SJCRH30 (cell line): ENCODE results near the genes KCNMB4 and TPH2.

GRCh38 chr12:69470937-69471437 lies 799 bp downstream of the FRS2 start:
- RAMPAGE, long total RNA, result no peak

GRCh38 chr12:69534237-69534845 lies 50.9 kb upstream of the CCT2 start:
- RAMPAGE, long total RNA, result no peak

DNA sequence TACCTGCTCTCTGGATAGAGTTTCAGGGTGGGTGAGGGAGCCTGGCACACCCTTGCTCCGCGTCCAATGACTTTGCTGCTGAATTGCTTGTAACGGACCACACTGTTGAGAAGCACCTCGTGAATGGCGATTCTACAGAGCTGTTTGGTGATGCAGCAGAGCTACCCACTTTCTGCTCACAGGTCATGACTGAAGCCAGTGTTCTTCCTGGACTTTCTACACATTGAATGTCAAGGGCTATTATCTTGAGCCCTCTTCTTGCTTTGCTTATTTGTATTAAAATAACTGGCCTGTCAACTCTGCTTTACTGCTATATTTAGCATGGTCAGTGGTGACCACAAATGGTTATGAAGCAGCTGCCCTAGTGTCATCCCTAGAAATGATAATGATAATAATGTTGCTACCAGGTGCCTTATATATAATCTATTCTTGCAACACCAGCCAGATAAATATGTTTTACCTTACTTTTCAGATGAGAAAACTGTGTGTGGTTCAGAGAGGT lies 2.6 kb upstream of the LRRC10 start:
- RAMPAGE, long total RNA, result no peak

GRCh38 chr12:70242300-70243143 lies 711 bp upstream of the CNOT2 start:
- RAMPAGE, long total RNA, result no peak

DNA sequence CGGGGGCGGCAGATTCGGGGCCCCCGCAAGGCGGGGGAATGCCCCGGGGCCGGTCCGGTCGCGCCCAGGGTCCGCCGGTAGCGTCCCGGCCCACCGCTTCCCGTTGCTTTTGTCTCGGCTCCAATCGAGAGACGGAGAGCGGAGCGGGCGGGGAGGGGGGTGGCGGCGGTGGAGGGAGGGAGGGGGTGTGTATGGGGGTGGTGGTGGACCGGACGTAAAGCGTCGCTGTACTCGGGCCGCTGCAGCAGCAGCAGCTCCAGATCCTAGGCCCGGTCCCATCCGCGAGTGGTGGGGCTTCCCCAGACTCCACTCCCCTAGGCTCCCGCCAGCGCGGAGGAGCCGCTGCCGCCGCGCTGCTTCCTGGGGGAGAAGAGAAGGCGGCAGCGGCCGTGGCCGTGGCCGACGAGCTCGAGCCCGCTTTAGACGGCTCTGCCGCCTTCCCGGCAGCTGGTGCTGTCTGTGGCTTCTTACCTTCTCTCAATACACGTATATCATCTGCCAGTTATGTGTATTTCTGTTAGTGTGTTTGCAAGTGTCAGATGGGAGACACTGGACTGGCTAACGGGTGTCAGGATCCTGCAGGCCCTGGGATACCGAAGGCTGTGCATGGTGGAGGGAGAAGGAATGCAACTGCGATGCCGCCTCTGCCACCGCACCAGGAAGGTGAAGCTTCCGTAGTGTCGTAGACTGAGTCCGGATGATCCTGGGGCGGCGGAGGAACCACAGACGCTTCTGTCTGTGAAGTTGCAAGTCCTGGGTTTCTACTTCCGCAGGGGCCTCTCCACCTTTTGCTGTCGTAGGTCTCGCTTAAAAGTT lies 502 bp downstream of the CNOT2 start:
- RAMPAGE, long total RNA, result no peak

- RAMPAGE, long total RNA, result no peak
Observed at GRCh38 chr12:70305233-70305763, 60.8 kb upstream of the KCNMB4 start.

GRCh38 chr12:70366055-70367051 lies at the start of gene KCNMB4:
Gene KCNMB4, plus strand, starts transcription at chr12:70366290.
- RAMPAGE, long total RNA, result no peak

DNA sequence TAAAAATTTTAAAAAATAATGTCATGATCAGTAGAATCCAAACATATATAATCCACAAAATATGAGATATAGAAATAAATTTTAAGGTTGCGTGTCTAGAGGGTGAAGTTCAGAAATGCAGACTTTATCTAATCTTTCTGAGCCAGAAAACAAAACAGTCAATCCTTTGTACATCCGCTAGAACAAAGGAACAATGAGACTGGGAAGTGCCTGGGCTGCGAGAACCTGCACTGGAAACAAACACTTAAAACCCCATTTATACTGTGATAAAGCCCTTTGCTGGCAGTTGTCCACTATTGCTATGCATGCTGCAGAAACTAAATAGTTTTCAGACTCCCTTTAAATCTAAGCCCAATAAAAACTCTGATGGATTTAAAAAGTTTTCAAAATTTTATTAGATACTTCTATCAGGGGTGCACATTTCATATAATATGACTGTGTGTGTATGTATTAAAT lies 38.4 kb downstream of the PTPRB start:
- RAMPAGE, long total RNA, result no peak

DNA sequence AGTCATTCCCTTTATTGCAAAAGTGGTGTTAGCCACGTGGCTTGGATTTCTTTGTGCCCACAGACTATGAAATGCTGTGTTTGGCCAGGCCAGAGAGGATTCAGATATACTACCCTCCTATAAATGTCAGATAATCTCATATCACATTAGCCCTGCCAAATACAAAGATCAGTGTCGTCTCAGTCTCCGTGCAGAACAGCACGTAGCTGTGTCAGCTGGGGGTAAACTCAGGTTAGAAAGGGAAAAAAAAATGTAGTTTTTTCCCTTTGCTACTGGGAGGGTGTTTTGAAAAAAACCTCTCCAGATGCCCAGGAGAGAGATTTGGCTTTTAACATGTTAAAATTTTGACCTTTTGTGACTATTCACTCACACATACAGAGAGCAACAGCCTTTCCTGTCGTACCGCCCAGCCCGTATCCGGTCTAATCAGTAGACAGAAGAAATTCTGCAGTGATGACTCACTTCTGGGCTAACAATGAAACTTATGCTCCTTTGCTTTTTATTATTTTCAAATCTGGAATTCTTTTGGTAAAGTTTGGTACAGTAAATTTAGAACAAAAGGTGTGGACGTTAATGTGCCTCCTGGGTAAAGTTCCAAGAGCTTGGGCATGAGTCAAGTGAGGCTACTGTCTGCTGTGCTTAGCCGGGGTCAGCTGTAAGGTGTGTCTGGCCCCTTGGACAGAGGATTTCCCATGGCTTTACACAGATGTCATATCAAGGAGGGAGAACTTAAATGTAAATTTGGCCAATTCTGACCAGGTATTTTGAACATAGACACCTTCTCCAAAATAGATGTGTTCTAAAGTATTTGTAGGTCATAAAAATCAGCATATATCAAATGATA lies 8.6 kb upstream of the PTPRB start:
- RAMPAGE, long total RNA, result no peak

DNA sequence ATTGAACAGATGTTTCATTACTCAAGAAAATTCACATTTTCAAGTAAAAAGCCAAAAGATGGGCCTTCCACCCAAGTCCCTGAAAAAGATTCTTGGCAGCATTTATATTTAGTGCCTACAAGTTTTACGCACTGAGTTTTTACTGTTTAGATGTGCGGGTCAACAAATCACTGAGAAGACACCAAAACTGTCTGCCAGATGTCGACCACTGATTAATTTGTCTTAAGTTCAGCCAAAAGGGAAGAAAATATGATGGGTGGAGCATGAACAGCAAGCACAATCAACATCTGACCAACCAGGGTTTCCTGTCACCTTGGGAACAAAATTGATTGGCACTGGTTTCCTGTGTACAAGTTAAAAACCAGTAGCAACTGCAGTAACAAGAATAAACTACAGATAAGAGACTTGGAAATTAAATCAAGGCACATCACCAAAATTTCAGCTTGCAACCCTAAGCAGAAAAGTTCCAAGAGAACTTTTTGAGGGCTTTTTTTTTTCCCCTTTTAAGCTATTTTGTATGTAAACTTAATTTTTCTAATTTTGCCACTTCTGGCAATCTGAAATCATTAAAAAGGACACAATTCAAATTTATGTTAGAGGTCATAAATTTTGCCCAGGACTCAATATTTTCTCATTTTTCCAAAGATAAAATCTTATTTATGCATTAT lies 85.8 kb upstream of the PTPRB start:
- RAMPAGE, long total RNA, result no peak

DNA sequence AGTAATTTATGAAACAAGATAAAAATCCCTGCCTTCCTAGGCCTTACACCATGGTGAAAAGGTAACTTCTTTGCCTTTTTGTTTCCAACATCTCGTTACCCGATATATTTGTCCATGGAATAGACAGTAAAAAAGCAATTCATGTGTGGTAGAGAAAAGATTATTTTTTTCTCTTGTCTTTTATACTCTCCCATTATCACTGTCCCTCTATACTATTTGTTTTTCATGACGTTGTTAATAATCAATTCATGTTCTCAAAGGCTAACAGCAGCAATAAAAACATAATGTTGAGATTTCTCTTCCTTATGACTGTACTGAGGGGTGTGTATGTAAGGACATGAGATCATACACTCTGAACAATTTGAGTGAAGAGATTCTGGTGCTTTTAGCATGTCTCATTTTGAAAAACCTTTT lies 3.7 kb upstream of the TSPAN8 start:
- RAMPAGE, long total RNA, result no peak

- RAMPAGE, long total RNA, result no peak
Observed at GRCh38 chr12:71161888-71162330, 4.1 kb upstream of the TSPAN8 start.

DNA sequence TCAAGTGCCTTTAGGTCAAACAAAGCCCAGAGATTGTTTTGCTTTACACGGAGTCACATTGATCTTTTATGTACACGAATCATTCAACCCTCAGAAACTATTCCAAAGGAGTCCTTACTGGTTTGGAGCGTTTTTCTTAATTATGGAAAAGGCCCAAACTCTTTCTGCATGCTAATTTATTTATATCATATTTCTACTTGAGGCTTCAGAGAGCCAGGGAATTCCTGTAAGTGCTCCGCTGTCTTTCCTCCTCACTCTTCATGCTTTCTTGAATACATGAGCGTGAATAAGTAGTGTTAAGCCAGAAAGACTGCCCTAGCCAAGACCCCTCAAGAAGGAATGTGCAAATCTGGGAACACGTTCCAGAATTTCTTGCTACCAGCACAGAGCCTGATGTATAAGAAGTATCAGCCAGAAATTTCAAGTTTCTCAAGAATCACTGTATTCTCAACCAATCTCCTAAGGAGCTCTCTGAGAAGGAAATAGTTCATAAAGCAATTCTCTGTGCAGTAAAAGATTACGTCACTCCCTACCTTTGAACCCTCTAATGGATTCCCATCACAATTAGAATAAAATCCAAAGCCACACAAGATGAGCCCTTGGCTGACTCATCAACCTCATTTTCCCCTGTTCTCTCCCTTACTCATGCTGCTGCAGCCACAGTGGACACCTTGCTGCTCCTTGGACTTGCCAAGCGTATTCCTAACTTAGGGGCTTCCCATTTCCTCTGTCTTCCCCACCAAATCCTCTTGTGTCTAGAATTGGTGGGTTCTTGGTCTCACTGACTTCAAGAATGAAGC lies 6.8 kb upstream of the TSPAN8 start:
- RAMPAGE, long total RNA, result no peak

DNA sequence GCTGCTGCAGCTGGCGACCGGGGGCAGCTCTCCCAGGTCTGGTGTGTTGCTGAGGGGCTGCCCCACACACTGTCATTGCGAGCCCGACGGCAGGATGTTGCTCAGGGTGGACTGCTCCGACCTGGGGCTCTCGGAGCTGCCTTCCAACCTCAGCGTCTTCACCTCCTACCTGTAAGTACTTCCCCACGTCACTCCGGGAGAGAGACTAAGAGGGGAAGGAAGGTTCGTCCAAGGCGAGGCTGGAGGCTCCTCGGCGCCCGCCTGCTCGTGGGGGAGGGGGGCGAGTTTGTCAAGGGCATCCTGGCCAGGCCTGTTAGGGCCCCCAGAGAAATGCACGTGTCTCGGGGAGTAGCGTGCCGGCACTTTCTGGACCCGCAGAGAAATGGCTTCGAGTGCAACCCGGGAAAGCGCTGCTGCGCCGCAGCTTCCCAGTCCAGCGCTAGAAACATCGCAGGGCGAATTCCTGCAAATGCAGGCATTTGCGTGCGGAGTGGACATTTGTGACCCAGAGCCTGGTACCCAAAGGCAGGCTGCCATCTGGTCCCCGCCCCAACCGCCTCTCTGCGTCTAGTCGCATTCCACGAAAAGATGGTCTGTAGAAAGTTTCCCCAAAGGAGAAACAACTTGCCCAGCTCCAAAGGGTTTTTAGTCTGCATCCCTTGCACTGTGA lies 659 bp downstream of the LGR5 start:
- RAMPAGE, long total RNA, result no peak

GRCh38 chr12:71440792-71441659 lies 1.4 kb downstream of the LGR5 start:
- RAMPAGE, long total RNA, result no peak

DNA sequence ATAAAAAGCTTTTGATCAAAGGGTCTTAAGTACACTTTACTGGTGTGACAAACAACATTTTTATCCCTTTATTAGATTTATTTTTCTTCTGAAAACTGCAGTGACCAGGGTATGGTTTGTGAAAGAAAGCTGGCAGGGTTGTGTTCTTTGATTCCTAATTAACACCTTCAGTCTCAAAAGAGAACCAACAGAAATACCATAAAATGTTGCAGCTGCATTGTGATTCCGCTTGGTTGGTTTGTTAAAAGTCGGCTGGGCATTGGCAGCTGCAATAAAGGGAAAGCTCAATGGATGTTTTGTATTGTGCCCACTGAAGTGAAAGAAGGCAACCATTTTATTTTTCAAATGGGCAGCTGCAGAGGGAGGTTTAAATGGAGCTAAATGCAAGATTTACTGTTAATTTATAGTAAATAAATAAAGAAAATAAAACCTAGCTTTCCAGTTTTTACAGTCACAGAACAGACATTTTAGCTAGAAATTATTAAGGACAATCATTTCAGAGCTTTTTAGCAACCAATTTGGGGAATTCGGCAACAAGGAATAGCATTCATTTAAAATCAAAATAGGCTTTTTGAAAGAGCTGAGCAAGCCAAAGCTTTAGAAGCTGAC lies 16.8 kb downstream of the LGR5 start:
- RAMPAGE, long total RNA, result no peak

- RAMPAGE, long total RNA, result no peak
Observed at GRCh38 chr12:71865104-71865516, 25.6 kb downstream of the TBC1D15 start.

- RAMPAGE, long total RNA, result no peak
Observed at GRCh38 chr12:71897533-71897916, 41.1 kb upstream of the TPH2 start.

DNA sequence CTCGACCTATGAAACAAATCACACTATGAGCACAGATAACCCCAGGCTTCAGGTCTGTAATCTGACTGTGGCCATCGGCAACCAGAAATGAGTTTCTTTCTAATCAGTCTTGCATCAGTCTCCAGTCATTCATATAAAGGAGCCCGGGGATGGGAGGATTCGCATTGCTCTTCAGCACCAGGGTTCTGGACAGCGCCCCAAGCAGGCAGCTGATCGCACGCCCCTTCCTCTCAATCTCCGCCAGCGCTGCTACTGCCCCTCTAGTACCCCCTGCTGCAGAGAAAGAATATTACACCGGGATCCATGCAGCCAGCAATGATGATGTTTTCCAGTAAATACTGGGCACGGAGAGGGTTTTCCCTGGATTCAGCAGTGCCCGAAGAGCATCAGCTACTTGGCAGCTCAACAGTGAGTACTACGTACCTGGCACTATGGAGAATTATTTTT lies at the start of gene TPH2:
TPH2 (plus strand) TSS at position 162 of the 447 bp plus-strand sequence.
- RAMPAGE, long total RNA, result no peak

- RAMPAGE, long total RNA, result no peak
Observed at GRCh38 chr12:72255465-72255868, 16.7 kb upstream of the TRHDE start.